Prostate gland (tissue), 2 donors: Measurements from ENCODE around the genes TMEM52B, PRR4 and SMIM10L1.

DNA sequence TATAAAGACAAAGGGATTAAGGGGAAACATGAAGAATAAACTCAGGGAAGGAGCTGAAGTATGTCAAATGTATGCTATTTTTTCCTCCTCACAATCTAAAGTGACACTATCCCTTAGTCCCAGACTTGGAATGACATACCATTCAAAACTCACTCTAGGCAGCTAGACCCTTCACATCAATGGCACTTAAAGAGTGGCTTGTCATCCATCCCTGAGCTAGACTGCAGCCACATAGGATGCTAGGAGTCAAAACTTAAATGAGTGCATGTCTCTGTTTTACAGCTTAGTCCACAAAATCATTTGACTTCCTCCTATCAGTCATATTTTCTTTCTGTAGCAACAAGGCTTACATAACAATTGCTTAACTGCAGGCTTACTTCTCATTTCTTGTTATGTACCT, 30.3 kb downstream of the CLEC1A start:
- PRO-cap: no peak
- RAMPAGE, long total RNA, 2 experiments: no peak in any of the 2 experiments

- PRO-cap: no peak
- RAMPAGE, long total RNA, 2 experiments: no peak in any of the 2 experiments
Measured at GRCh38 chr12:10069013-10069479, 29.7 kb downstream of the CLEC1A start.

DNA sequence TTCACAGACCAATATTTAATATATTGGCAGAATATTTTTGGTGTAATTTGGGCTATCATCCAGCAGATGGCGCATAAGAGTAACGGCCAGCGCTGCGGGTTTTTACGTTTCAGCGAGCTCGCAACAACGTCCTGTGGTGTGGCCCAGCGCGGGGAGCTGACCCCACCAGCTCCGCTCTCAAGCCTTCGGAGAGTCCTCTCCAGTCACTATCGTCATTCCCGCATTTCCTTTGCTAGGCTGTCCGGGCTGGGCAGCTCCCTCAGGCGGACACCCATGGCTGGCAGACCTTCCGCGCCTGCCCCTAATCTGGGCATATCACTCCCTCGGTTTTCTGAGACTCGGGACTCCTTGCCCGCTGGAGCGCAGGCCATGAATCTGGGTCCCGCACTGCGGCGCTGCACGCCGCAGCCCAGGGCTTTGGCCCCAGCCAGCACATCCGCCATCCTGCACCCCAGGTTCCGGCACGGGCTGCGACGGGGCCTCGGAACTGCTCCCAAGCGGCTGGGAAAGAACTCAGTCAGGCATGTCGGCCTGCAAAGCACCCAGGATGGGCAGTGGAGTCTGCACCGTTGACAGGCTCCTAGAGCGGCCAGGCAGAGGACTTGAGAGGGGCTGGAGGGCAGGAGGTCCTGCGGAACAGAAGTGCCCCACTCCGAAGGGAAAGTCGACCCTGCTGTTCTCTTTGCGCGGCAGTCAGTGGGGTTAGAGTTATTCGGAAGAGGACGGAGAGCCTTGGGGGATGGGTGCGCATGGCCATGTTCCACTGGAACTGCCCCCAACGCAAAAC, 18.4 kb downstream of the OLR1 start:
- PRO-cap: unidirectional peak, plus-strand start at position 129 of the sequence
- RAMPAGE, long total RNA, 2 experiments: no peak in any of the 2 experiments

GRCh38 chr12:10178762-10179514, at the start of gene TMEM52B:
TSS of gene TMEM52B (plus strand) at chr12:10179032.
- PRO-cap: no peak
- RAMPAGE, long total RNA, 2 experiments: no peak in any of the 2 experiments

DNA sequence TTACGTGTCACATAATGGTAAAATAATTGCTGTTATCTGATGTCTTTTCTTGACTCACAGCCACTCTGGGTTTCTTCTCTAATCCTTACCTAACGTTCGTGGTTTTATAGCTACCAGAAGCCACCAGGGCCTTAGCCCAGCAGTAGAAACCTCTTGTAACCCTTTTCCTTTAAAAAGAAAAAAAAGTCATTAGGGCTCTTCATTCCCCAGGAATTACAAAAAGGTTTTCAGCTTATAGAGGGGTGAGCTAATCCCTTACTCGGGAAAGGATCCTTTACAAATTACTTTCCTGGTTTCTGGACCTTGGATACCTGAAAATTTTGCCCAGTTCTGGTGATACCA, 1.5 kb downstream of the GABARAPL1 start:
- PRO-cap: no peak
- RAMPAGE, long total RNA, 2 experiments: no peak in any of the 2 experiments

- PRO-cap: unidirectional peak, plus-strand start at chr12:10308785
- RAMPAGE, long total RNA, 2 experiments: no peak in any of the 2 experiments
Measured at GRCh38 chr12:10308397-10308935, 796 bp downstream of the KLRD1 start.

GRCh38 chr12:10394309-10395174, 4.7 kb upstream of the KLRK1 start:
- PRO-cap: no peak
- RAMPAGE, long total RNA, 2 experiments: no peak in any of the 2 experiments

- PRO-cap: no peak
- RAMPAGE, long total RNA, 2 experiments: no peak in any of the 2 experiments
Measured at GRCh38 chr12:10408865-10409278, 685 bp downstream of the KLRC4 start.

- PRO-cap: bidirectional peak, plus-strand start at chr12:10722117, minus-strand start at chr12:10721978
- RAMPAGE, long total RNA, 2 experiments: no peak in any of the 2 experiments
Measured at GRCh38 chr12:10721867-10722264, 1.3 kb downstream of the YBX3 start.

DNA sequence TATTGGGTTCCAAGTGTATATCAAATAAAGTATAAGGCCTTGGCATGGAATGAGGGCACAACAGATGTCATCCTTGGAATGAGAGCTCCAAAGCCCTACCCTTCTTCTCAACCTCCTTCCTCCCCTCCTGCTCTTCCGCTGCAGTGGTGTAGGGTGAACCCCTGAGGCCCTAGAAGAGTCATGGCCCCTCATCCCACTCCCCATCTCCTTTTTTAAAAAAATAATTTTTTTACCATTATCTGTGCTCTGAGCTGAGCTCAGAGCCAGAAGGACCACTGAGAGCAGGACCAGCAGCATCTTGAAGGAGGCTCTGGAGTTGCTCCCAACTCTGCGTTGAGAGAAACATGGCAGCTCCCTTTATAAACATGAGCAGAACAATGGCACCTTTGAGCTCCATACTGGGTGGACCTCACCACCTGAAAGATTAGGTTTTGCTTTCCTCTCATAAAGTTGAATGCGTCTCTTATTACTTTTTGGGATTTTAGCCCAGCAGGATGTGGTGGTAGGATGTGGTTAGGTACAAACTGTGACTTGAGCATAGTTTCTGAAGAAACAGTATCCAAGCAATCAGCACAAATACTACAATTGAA, at the start of gene PRR4:
Gene PRR4, minus strand, starts transcription at position 335 of the 590 bp plus-strand sequence.
- PRO-cap: no peak
- RAMPAGE, long total RNA, 2 experiments: start-site peak on the minus strand in 2 of 2 experiments, centred at positions 141 to 332 of the sequence, 33 to 640 reads per replicate

GRCh38 chr12:11151167-11151618, 16.7 kb upstream of the TAS2R30 start:
- PRO-cap: no peak
- RAMPAGE, long total RNA, 2 experiments: start-site peak on the minus strand in 1 of 2 experiments, at chr12:11151285-11151306 at its widest, 7 reads per replicate

DNA sequence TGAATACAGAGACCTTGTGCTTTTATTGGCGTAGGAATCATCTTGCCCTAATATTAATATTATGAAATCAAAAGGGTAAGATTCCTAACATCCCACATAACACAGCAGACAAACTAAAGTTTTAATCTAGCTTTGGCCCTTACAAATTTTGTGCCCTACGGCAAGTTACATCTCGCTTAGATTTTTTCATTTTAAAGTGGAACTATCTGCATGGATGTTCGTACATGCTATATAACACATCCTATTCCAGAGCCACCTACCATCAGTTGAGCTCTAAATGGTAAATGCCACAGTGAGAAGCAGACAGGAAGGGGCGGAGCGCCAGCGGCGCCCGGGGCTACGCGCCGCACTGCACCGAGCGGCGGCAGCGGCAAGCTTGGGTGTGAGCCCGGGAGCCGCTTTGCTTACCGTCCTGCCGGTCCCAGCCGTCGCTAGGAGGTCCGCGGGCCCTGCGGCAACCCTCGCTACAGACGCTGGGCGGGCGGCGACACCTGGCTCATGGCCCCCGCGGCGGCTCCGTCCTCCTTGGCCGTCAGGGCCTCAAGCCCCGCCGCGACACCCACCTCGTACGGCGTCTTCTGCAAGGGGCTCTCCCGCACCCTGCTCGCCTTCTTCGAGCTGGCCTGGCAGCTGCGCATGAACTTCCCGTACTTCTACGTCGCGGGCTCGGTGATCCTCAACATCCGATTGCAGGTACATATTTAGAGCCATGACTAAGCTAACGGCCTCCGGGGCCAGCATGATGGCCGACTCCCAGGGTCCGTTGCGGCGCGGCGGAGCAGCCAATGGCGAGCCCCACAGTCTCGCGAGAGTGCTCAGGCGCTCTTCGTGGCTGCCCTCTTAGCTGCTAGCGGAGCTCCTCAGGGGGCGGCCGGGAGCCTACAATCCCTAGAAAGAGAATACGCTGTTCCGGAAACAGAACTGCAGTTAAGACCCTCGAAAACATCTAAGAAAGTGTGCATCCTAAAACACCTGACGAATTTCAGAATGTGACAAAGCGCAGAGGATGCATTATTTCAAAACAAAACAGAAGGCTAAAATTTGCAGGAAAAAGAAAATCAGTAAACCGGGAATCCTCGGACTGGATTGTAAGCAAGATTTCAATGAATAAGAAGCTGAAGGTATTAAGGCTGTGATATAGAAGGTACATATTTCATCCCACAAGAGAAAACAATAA, at the start of gene SMIM10L1:
Gene SMIM10L1, plus strand, starts transcription at position 336 of the 1,177 bp plus-strand sequence.
- PRO-cap: unidirectional peak, plus-strand start at position 314 of the sequence; bidirectional peak, plus-strand start at position 863 of the sequence, minus-strand start at position 752 of the sequence
- RAMPAGE, long total RNA, 2 experiments: start-site peak on the plus strand in 1 of 2 experiments, centred at position 344 of the sequence, 353 reads per replicate; start-site peak on the minus strand in 2 of 2 experiments, centred at positions 754 to 760 of the sequence, 152 to 170 reads per replicate

GRCh38 chr12:11555647-11556716, 93.5 kb upstream of the ETV6 start:
- PRO-cap: bidirectional peak, plus-strand start at chr12:11556459, minus-strand start at chr12:11556282
- RAMPAGE, long total RNA, 2 experiments: start-site peak on the plus strand in 1 of 2 experiments, at chr12:11555970-11556238 at its widest, 7 reads per replicate

- PRO-cap: bidirectional peak, plus-strand start at chr12:11652388, minus-strand start at chr12:11652391; bidirectional peak, plus-strand start at chr12:11652637, minus-strand start at chr12:11652620
- RAMPAGE, long total RNA, 2 experiments: no peak in any of the 2 experiments
Measured at GRCh38 chr12:11652171-11653176, 3.0 kb downstream of the ETV6 start.

DNA sequence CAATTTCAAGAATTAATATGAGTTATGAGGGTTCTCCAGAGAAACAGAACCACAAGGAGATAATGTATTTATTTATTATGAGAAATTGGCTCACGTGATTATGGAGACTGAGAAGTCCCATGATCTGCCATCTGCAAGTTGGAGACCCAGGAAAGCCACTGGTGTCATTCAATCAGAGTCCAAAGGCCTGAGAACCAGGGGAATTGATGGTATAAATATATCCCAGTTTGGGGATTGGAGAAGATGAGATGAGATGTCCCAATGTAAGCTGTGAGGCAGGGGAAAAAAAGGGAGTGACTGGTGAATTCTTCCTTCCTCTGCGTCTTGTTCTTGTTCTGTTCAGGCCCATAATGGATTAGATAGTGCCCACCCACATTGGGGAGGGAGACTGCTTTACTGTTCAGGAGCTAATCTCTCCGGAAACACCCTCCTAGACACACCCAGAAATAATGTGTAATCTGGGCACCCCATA, 29.1 kb downstream of the ETV6 start:
- PRO-cap: no peak
- RAMPAGE, long total RNA, 2 experiments: start-site peak on the plus strand in 1 of 2 experiments, centred at position 222 of the sequence, 15 reads per replicate

- PRO-cap: no peak
- RAMPAGE, long total RNA, 2 experiments: no peak in any of the 2 experiments
Measured at GRCh38 chr12:11704028-11704600, 54.6 kb downstream of the ETV6 start.

- PRO-cap: no peak
- RAMPAGE, long total RNA, 2 experiments: no peak in any of the 2 experiments
Measured at GRCh38 chr12:11752755-11753566, 103.5 kb downstream of the ETV6 start.

GRCh38 chr12:11756376-11757552, 107.3 kb downstream of the ETV6 start:
- PRO-cap: unidirectional peak, minus-strand start at chr12:11757010
- RAMPAGE, long total RNA, 2 experiments: no peak in any of the 2 experiments

DNA sequence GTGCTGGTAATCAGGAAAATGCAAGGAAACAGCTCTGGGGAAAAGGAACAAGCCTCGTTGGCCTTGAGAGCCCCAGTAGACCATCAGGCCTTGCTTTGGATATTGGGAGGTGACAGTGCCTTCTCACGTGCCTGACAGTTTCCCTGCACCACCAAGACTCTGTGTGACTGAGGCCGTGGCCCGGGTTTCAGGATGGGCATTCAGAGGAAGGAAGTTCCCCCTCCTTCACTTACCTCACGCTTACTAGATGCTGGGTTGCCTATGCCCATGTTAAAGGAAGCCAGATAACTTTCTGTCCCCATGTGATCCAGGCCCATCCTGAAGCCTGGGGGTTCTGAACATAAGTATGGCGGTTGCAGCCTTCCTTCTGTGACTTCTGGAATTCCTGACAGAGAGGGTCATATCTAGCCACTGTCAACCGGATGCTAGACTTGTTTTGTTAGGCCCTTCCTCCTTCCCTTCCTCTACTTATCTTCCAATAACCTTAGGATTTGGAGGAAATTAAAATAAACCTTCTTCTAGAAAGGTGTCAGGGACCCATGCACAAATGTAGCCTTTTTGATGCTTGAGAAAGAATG, 120.8 kb downstream of the ETV6 start:
- PRO-cap: no peak
- RAMPAGE, long total RNA, 2 experiments: no peak in any of the 2 experiments

- PRO-cap: no peak
- RAMPAGE, long total RNA, 2 experiments: no peak in any of the 2 experiments
Measured at GRCh38 chr12:11779251-11779582, 129.7 kb downstream of the ETV6 start.